OCI-LY7 (cell line): ENCODE measurements around the gene RELN.

DNA sequence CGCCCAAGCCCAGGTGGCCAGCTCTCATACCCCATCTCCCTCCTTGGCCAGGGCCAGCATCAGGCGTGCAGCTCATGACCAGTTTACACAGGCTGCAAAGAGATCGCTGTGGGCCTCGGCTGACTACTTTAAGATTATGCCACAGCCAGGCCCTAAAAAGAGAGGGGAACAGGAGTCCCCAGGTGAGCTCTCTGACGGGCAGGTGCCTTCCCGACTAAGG, 33.5 kb upstream of the SH2B2 start:
- PRO-cap = no peak
- RAMPAGE, long total RNA = no peak

GRCh38 chr7:102287323-102288025, 806 bp downstream of the SH2B2 start:
- PRO-cap = bidirectional peak, plus-strand start at chr7:102287816, minus-strand start at chr7:102287634; bidirectional peak, plus-strand start at chr7:102287951, minus-strand start at chr7:102287922
- RAMPAGE, long total RNA = no peak

DNA sequence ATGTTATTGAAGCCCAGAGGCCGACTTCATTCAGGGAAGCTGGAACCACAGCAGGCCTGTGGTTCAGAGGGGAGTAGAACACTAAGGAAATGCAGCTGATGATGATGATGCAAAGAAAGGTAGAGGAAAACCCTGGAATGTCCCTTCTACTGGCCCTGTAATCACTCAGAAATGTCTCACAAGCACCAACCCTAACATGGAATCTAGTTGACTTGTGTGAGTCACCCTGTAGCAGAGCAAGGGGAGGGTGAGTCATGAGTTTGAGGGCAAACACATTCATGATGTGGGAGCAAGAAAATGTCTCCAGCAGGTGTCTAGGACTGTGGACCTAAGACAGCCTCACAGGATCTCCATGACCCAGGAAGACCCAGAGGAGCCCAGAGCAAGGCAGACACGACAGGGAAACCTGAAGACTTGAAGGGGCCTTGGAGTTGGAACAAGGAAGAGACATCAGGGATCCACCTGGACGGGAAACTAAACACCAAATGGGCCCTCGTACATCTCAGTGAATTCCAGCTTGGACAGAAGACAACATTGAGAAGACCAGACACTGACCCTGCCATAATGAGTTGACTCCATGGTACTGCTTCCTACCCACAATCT, 36.9 kb upstream of the LRRC17 start:
- PRO-cap = no peak
- RAMPAGE, long total RNA = no peak

- PRO-cap = no peak
- RAMPAGE, long total RNA = no peak
Observed at GRCh38 chr7:103151937-103152341, 3.0 kb upstream of the NAPEPLD start.

DNA sequence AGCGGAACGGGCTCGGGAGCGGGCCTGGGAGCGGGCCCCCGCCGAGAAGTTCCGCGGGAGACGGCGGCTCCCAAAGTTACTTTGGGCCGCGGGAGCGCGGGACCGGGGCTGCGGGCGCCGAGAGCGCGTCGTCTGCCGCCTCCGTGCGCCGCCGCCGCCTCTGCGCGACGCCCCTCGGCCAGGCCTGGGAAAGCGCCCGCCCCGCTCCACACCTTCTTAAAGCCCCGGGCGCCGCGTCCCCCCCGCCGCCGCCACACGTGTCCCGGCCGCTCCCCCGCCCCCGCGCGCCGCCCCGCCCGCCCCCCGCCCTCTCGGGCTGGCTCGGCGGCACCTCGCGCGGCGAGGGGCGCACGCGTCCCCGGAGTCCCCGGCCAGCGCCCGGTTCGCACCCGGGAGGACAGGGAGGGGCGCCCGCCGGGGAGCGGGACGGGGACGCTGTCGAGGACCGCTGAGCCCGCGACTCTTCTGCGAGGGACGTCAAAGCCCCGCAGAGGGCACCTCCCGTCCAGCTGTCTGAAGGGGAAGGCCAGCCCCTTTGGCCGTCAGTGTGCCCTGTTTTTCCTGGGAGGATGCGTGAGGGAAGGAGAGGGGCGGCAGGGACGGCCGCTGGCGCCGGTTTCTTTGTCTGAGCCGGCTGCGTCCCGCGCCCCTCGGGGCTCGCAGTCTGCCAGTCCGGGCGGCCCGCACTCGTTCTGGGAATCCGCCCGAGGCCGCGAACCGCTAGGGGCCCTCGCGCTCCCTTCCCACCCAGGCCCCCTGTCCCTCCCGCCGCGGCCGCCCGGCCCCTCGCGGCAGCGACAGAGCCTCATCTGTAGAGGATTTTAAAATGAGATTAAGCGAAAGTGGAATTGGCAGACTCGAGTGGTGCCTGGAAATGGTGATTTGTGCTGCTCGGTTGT, at the start of gene RELN:
TSS of gene RELN (minus strand) at position 188 of the 899 bp plus-strand sequence.
- PRO-cap = no peak
- RAMPAGE, long total RNA = no peak

DNA sequence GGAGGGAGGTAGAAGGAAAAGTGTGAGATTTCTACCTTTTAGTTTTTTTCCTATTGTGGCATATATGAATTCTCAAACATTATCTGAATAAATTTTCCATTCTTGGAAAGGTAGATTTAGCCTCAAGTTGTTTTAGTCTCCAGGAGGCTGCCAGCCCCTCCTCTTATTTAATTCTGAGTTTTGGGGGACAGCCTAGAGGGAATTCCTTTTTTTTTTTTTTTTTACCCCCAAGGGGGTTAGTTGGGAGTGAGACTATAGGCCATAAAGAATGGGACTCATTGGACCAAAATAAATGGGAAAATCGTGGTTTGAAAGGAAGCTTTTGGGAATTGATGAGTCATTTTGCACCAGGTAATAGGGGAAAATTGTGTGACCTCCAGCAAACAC, 341.5 kb downstream of the LHFPL3 start:
- PRO-cap = no peak
- RAMPAGE, long total RNA = no peak

GRCh38 chr7:104926421-104926834, 87.6 kb upstream of the KMT2E start:
- PRO-cap = no peak
- RAMPAGE, long total RNA = no peak

- PRO-cap = no peak
- RAMPAGE, long total RNA = no peak
Observed at GRCh38 chr7:104931127-104931760, 82.8 kb upstream of the KMT2E start.

- PRO-cap = no peak
- RAMPAGE, long total RNA = no peak
Observed at GRCh38 chr7:105048872-105049160, 34.8 kb downstream of the KMT2E start.

DNA sequence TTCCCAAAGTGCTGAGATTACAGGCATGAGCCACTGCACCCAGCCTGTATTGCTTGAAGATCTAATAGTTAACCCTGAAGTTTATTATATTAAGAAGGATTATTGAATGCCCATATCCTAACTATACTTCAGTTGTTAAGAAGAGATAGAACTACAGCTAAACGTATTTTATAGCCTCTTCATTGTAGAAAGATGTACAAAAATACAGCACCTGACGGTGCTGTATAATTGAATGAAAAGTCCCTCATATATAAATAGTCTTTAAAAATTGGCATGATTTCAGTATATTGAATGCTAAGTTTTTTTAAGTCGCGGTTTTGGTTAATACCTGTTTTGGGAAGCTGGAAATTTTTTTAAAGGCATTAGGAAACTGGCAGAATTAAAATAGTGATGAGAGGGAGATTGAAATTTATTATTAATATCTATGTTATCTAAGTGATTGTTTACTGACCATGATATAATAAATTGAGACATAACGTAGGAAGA, 38.9 kb downstream of the KMT2E start:
- PRO-cap = no peak
- RAMPAGE, long total RNA = no peak

- PRO-cap = no peak
- RAMPAGE, long total RNA = no peak
Observed at GRCh38 chr7:105267220-105267692, 121.5 kb downstream of the SRPK2 start.

- PRO-cap = no peak
- RAMPAGE, long total RNA = no peak
Observed at GRCh38 chr7:105675711-105676674, 94.7 kb upstream of the EFCAB10 start.

GRCh38 chr7:105775933-105776483, 100.4 kb downstream of the ATXN7L1 start:
- PRO-cap = no peak
- RAMPAGE, long total RNA = no peak

DNA sequence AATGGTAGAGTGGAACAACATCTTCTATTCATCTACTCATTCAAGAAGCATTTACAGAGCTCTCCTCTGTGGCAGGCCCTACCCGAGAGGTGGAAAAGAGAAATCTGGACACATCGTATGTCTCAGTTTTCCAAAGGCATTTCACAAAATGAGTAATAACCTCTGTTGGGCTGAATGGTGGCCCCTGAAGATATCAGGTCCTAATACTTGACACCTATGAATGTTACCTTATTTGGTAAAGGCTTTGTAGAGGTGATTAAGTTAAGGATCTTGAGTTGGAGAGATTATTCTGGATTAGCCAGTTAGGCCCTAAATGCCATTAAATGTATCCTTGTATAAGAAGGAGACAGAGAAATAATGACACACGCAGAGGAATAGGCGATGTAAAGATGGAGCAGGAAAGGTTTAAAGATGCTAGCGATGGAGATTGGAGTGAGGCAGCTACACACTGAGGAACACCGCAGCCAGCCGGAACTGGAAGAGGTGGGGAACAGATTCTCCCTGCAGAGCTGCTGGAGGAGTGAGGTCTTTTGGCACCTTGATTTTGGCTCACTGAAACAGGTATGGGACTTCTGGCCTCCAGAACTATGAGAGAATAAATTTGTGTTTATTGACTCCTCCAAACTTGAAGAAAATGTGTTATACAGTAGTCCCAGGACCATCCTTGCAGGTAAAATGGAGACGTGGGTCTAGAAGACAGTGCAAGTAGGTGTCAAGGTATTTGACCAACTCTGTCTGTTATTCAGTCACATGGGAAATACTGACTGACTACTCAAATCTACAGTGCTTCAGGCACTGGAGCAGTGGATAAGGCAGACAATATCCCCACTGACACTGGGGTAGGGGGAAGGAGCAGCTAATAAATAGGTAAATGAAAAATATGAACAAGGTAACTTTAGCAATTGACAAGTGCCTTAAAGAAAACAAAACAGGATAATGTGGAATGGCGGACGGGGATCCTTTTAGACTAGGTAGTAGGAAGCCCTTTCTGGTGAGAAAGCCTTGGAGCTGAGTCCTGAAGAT, 15.5 kb upstream of the ATXN7L1 start:
- PRO-cap = no peak
- RAMPAGE, long total RNA = no peak

DNA sequence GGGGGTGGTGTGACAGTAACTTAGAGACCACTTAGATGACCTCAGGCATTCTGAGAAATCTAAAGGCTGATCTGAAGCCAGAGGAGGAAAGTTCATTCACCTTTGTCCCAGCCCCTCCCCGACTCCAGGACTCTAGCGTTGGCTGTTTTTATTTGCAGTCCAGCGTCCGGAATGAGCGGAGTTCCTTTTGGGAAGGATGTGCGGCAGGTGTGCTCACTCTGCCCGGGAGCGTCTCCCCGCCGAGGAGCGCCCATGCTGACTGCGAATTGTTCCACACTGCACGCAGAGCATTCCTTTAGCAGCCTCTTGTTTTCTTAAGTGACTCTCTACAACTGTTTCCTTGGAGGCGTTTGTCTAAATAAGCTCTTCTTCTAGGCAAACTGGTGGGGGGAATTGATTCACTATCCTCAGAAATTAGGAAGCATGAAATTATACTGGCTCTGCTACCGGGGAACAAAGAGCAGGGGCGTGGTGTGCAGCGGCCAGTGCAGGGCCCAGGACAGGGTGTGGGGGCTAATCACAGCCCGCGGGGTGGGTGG, 46.3 kb downstream of the SYPL1 start:
- PRO-cap = no peak
- RAMPAGE, long total RNA = no peak

- PRO-cap = no peak
- RAMPAGE, long total RNA = no peak
Observed at GRCh38 chr7:106206611-106207326, 78.0 kb downstream of the NAMPT start.

GRCh38 chr7:106216306-106216833, 68.4 kb downstream of the NAMPT start:
- PRO-cap = no peak
- RAMPAGE, long total RNA = no peak

- PRO-cap = no peak
- RAMPAGE, long total RNA = no peak
Observed at GRCh38 chr7:106219267-106219757, 65.5 kb downstream of the NAMPT start.

DNA sequence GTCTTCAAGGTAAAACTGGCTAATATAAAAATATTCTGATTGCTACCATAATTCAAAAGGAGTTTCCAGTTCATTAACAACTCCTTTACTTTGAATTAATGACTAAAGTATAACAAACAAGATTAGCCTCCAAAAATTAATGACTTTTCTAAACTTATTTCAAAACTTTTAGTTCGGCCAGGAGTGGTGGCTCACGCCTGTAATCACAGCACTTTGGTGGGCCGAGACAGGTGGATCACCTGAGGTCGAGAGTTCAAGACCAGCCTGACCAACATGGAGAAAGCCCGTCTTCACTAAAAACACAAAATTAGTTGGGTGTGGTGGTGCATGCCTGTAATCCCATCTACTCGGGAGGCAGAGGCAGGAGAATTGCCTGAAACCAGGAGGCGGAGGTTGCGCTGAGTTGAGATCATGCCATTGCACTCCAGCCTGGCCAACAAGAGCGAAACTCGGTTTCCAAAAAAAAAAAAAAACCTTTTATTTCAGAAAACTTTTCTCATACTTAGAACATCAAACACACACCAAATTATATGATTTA, 8.3 kb downstream of the NAMPT start:
- PRO-cap = no peak
- RAMPAGE, long total RNA = no peak

DNA sequence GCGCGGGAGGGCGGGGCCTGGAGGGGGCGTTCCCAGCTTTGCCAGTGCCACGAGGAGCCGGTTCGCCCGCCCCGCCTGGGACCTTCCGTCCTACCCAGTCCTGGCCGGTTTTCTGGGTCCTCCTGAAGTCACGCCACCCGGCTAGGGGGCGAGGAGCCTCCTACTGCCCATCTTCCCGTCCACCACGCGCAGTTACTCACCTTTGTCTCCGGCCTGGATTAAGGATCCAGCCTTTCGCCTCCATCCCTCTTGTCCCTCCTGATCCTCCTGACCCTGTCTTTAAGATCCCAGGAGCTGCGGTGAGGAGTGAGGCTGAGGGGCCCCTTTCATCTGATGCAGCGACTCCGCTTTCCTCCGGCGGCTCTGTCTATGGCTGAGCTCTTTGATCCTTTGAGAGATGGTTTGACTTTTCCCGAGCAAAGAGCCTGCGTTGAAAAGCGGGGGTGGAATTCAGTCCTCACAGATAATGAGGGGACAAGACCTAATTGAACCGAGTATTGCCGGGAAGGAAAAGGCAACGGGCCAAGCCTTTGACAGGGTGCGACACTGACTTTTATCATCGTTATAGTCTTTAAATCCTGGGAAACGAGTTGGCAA, 656 bp upstream of the NAMPT start:
- PRO-cap = no peak
- RAMPAGE, long total RNA = no peak